ENCODE data around the genes NPC1, LAMA3 and AQP4.

DNA sequence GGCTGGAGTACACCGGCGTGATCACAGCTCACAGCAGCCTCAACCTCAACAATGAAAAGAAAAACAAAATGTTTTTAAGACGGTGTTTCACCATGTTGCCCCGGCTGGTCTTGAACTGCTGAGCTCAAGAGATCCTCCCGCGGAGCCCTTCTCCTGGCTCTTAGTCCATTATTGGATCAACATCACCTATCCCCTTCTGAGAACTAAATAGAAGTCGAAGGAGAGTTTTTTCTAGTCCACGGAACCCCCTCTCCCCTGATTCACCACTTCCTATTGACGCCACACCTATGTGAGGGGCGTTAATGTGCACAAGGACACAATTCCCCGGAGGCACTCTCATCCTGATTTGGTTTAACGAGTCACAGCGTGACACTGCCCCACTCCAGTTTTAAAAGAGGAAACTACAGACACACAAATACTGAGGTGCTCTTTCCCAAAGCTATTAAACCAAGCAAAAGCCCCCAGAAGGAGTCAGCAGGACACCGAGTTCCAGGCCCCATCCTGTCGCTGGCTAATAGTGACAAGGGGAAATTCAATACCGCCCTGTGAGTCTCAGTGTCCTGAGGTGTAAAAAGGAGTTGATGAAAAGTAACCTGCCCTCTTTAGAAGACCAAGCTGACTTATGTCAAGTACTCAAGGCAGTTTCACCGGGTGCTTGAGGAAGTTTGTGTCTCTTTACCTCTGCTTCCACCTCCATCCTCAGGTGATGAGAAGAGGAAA lies 960 bp downstream of the NPC1 start:
- PRO-cap: bidirectional peak, plus-strand start at position 380 of the sequence, minus-strand start at position 275 of the sequence

DNA sequence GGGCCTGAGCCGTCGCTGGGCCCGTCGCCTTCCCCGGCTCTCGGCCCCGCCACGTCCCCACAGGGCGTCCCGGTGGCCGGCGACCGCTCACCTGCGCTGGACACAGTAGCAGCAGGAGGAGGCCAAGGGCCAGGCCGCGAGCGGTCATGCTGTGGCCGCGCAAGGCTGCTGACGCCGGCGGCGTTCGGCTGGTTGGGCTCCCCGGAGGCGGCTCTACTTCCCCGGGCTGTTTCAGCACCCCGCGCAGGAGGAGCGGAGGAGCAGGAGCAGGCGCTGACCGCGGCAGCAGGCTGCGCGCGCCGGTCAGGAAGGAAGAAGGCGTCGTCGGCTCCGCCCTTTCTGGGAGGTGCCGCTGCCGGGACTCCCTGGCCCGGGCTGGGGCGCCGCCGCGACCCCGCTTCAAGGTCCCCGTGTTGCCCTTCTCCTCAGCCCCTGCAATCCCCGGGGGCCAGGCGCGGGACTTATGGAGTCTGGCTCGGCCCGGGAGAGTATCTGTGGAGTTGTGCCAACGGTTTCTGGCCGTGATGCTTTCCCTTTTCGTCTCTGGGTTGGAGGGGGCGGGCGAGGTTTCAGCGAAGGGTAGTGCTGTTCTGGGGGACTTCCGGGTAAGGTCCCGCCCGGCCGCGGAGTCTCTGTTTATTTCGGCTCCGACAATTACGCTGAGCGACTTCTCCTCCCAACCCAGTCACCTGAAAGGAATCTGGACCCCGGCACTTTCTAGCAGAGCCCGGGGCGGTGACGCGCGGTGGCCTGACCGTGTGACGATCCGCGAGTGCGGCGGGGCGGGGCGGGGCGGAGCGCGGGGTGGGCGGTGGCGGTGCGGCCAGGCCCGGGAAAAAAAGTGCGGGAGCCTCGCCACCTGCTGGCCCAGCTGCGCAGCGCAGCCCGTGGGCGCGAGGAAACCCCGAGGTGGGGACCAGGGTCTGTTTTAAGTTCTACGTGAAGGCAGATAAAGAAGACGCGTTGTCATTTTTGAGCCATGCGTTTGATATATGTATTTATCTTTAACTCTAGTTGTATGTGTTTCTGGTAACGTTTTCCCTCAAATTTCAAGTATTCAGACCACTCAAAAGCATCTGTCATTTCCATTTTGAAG lies at the start of gene NPC1:
Gene NPC1, minus strand, starts transcription at position 311 of the 1,096 bp plus-strand sequence.
- PRO-cap: bidirectional peak, plus-strand start at position 103 of the sequence, minus-strand start outside the sequence; bidirectional peak, plus-strand start at position 336 of the sequence, minus-strand start at position 232 of the sequence; bidirectional peak, plus-strand start at position 527 of the sequence, minus-strand start at position 691 of the sequence

- PRO-cap: no peak
These were observed 26.1 kb upstream of the NPC1 start for GRCh38 chr18:23612350-23612916.

- PRO-cap: no peak
These were observed 28.9 kb downstream of the ANKRD29 start for GRCh38 chr18:23633834-23634092.

GRCh38 chr18:23663390-23663666 lies 617 bp upstream of the ANKRD29 start:
- PRO-cap: no peak

DNA sequence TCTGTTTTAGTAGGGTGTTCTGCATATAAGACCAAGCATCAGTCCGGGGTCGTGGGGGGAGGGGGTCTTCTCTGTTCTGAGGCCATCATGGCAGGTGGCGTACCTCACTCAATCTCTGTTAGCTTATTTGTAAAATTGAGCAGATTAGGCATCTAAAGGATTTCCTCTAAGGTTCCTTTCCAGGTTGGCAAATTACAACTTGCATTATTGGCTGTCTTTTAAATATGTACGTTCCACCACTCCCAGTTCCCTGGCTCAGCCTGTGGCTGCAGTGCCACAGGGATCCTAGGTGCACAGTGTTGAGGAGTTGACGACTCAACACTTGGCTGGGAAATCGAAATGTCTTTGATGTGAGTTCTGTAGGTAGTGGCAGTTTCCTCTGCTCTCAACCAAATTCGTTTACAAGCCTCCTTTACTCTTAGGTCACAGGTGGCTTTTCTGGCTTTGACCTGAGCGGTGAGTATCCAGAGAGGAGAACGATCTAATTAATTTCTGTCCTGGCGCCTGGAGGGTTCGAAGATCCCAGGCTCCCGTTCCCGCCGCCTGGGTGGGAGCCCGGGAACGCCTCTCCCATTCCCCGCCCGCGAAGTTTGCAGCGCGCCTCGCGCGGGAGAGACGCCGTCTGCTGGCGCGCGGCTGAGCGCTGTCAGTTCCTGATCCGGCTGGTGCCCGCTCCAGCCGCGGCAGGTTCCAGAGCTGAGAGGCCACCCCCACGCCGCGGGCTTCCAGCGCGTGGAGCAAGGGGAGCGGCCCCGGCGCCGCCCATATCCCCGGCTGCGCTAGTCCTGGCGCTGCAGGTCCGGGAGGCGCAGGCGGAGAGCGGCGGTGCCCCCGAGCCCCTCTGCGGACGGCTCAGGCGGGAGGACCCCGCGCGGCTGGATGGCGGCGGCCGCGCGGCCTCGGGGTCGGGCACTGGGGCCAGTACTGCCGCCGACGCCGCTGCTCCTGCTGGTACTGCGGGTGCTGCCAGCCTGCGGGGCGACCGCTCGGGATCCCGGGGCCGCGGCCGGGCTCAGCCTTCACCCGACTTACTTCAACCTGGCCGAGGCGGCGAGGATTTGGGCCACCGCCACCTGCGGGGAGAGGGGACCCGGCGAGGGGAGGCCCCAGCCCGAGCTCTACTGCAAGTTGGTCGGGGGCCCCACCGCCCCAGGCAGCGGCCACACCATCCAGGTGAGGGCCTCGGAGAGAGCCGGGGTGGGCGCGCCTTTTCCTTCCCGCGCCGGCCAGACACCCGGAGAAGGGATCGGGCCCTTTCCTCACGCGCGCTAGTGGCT lies at the start of gene LAMA3:
Gene LAMA3, plus strand, starts transcription at position 649 of the 1,277 bp plus-strand sequence.
- PRO-cap: no peak

GRCh38 chr18:23919631-23920446 lies 94.7 kb upstream of the TTC39C start:
- PRO-cap: no peak

DNA sequence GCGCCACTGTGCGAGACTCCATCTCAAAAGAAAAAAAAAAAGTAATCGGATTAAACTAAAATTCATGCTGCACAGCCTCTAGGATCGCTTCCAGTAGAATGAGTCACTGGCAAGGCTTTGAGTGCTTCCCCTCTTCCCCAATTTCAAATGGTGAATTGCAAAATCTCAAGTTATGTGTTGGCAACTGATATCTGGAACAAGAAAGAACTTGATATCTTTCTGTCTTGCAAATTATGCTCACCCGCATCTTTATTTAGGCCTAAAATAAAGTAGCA lies 12.6 kb downstream of the TTC39C start:
- PRO-cap: no peak

- PRO-cap: no peak
These were observed 93.0 kb downstream of the CABYR start for GRCh38 chr18:24231725-24232335.

DNA sequence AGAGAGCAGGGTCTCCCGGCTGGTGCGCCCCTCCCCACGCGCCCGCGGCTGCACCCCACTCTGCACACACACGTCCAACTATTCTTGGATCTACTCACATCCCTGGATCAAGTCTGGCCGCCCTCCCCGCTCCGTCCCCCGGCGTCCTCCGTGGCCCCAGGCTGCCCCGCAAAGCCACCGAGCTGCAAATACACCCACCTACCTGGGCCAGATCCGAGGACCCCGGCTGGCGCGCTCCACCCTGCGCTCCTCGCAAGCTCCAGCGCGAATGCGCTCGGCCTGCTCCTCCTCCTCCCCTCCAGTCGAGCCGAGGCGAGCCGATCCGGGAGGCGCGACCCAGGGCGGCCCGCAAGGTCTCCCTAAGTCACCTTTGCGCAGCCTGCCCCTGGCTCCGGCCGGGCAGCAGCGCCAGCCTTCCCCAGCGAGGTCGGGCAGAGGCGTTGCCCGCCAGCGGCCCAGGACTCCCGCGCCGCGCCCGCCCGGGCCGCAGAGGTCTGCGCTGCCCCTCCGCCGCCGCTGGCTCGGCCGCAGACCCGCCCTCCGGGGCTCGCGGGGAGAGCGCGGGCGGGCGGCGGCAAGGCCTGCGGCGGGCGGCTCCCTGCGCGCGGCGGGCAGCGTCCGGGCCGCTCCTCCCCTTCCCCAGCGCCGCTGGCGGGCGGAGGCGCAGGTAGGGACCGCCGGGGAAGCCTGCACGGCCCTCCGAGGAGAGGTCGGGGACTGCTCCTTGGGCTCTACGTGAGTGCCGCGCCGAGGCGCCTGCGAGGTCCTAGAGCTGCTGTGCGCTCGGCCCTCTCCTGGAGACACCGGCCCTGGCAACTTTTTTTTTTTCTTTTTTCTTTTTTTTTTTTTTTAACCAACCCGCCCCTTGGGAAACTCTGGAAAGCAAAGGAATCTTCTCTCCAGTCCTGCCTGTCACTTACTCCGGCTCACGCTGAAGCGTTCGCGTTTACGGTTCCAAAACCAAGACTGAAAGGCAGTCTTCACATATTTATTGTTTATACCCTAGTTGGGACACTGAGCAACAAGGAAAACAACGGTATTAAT lies 125.9 kb downstream of the OSBPL1A start:
- PRO-cap: bidirectional peak, plus-strand start at position 301 of the sequence, minus-strand start at position 270 of the sequence; bidirectional peak, plus-strand start at position 885 of the sequence, minus-strand start at position 741 of the sequence

GRCh38 chr18:25282117-25282814 lies 69.7 kb downstream of the ZNF521 start:
- PRO-cap: no peak

GRCh38 chr18:26390090-26390709 lies 158.2 kb downstream of the KCTD1 start:
- PRO-cap: no peak

GRCh38 chr18:26546486-26547510 lies 1.6 kb downstream of the KCTD1 start:
- PRO-cap: no peak

- PRO-cap: no peak
These were observed 411 bp upstream of the KCTD1 start for GRCh38 chr18:26548644-26549284.

- PRO-cap: no peak
These were observed 155.1 kb upstream of the KCTD1 start for GRCh38 chr18:26703213-26704060.

GRCh38 chr18:26865289-26866023 lies at the start of gene AQP4:
Gene AQP4 (minus strand): TSS chr18:26865707.
- PRO-cap: no peak

GRCh38 chr18:28119829-28120057 lies 57.2 kb downstream of the CDH2 start:
- PRO-cap: no peak

DNA sequence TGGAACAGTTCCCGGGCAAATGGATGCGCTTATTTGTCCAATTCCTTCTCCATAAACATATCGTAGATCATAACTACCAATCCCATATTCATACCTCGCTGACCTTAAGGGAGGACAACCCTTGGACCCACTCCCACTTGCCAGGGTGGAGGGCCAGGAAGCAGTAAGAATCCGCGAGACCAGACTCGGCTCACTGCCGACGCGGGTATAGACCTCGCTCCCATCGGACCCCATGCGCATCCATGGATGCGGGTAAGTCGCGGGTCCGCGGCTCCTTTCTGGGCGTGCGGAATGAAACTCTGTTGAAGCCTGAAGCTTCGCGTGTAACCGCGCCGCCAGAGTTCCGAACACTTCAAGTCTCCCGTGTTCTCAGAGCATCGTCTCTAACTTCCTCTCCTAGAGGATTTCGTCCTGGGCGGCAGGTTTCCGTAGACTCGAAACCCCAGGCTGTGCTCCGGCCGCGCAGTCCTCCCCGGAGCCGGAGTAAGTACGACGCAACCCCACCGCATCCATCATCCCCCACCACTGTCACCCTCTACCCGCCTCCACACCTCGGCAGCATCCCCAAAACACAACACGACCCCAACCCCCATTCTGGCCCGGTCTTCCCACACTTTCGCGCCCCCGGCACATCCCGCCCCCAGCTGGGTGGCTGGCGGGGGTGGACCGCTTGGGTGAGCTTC lies 1.0 kb downstream of the DSC3 start:
- PRO-cap: bidirectional peak, plus-strand start at position 465 of the sequence, minus-strand start at position 360 of the sequence

DNA sequence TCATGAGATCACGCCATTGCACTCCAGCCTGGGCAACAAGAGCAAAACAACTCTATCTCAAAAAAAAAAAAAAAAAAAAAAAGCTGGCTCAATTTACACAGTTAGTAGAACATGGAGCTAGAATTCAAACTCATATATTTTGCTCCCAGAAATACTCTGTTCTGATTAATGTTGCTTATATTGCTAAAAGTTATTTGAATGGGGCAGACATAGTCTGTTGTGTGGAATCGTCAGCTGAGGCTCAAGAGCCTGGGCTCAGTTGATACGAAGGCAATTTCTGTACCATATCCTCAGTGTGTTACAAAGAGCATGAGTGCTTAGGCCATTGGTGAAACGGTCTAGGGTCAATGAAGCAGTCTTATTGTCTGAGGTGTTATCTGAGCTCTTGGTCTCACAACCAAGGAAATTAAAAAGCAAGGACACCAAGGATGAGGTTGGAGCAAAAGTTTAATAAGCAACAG lies 40.3 kb upstream of the DSC1 start:
- PRO-cap: no peak

GRCh38 chr18:31243636-31244650 lies 74.0 kb upstream of the DSG1 start:
- PRO-cap: bidirectional peak, plus-strand start at chr18:31243810, minus-strand start at chr18:31243809; bidirectional peak, plus-strand start at chr18:31244400, minus-strand start at chr18:31244029

Data from endothelial cell (in vitro differentiated cells).